NCI-H460 (cell line): ENCODE measurements around the genes REST, EPHA5, UBA6, TMPRSS11D and TMPRSS11F.

DNA sequence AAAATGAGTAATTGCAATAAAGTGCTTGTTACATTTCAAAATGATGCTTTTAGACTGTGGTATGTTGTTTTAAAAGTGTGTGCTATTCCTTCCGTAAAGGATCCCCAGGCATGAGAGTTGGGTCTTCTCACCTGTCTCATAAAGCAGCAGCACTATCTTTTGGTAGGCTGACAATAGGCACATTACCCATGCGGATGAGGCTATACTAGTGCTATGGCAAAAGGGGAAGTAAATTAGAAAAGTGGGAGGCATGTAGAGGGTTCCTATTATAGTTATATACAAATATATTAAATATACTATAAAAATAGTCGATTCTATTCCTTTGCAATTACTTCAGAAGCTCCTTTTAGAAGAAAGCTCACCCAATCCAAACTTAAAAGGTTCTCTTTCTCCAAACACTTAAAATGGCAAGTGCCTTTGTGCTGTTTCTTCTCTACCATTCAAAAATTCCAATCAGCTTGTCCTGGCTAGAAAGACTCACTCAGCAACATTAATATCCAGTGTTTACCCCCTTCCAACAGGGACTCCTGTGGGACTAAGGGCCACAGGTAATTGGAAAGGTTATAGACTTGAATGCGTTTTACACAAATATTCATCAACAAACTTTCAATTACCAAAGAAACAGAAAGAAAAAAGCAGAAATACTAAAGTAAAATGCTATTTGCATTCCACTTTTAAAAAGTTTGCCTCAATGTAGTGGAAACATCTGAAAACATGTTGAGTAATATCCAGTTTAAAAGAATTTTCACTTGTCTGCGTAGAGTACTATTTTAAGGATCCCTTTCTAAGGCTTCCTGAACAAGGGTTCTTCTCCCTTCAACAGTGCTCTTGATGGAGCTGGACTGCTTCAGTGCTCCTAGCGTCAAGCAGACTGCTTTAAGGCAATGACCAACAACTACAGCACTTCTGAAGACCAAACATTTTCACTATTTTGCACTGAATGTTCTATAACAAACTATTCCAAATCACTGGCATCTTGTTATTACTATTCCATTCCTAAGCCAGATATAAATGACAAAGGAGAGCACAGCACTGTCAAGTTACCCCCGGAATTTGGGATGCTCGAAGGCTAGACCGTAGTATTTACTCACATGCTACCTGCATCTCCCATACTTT lies 35.7 kb downstream of the TMEM165 start:
RAMPAGE:
- cytosol, long total RNA = no peak
- long total RNA = no peak
- nucleus, long total RNA = no peak

RAMPAGE:
- cytosol, long total RNA = no peak
- long total RNA = no peak
- nucleus, long total RNA = no peak
These were observed 57.8 kb downstream of the TMEM165 start for GRCh38 chr4:55453371-55454107.

DNA sequence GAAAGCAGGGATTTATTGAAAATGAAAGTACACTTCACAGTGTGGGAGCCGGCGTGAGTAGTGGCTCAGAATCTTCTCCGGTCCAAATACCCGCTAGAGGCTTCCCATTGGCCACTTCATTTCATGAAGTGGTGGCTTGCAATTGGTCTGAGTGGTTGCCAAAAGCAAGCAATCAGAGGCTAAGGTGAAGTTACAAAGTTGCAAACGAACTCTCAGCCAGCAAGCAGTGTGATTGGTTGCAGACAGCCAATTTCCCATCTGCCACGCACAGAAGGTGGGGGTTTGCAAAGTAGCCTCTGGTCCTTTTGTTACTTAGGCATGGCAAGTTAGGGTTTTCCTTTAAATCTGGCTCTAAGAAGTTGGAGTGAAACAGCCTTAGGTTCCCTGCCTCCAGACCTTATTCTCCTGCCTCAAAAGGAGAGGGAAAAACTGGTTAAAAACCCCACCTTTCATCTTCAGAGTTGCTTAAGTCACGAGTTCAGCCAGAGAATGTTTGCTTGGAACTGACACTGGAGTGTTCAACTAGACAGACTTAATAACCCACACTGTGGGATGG lies 6.8 kb upstream of the CLOCK start:
RAMPAGE:
- cytosol, long total RNA = no peak
- long total RNA = no peak
- nucleus, long total RNA = no peak

GRCh38 chr4:55619491-55619697 lies 16.7 kb downstream of the NMU start:
RAMPAGE:
- cytosol, long total RNA = no peak
- long total RNA = no peak
- nucleus, long total RNA = no peak

DNA sequence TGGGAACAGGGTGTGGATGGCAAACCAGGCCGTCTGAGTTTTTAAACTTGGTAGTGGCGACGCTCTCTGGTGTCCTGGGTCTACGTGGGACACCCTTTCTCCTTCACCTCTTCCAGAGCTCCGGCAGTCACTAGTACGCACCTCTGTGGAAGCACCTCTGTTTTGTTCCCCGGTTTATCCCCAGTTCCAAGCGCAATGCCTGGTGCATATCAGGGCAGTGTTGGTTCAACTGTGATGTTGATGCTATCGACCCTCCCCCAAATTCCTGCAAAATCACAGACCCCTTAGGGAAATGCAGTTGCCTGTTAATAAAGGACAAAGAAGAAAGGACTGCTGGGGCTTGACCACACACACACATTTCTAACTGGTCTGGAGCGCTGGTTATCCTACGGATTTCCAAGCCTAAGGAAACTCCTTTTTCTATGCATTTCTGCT lies 480 bp upstream of the NMU start:
RAMPAGE:
- cytosol, long total RNA = no peak
- long total RNA = no peak
- nucleus, long total RNA = no peak

DNA sequence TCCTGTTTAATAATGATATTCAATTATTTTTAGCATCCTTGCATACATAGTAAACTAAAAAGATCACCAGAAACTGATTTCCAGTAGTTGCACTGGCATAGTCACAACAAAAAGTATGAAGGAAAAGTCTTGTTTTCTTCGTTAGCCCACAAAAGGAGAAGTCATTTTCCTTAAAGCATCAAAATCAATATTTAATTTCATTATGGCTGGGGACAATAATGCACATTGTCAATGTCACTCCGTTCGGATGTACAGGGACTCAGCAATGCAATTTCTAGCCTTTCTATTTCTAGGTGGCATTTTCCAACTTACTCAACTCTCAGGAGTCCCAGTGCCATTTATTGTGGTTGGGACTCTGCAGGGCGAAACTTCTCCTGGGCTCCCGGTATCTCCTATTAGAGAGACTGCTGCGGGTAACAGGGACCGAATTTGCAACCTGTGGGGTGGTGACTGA lies 562 bp upstream of the CRACD start:
RAMPAGE:
- cytosol, long total RNA = no peak
- long total RNA = no peak
- nucleus, long total RNA = no peak

DNA sequence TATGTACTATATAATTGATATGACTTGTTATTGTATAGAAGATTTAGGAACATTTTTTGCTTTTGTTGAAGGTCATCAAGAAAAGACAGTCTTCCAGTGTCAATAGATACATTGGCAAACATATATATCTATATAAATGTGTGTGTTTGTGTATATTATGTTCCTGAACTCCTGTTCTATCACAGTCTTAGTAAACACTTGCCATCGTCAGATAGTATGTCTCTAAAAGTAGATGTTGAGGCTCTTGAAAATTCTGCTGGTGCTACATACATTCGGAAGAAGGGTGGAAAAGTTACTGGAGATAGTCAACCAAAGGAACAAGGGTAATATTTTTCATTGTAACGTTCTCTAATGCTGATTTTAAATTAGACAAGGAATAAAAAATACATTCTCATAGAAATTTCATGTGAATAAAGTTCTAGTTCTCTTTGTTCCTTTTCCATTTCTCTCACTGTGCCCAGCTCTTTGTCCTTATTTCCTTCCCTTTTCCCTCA lies 14.3 kb upstream of the ARL9 start:
RAMPAGE:
- cytosol, long total RNA = no peak
- long total RNA = no peak
- nucleus, long total RNA = no peak

RAMPAGE:
- cytosol, long total RNA = no peak
- long total RNA = no peak
- nucleus, long total RNA = no peak
These were observed at the start of gene REST for GRCh38 chr4:56907235-56908396. Gene REST (plus strand): TSS chr4:56907900.

DNA sequence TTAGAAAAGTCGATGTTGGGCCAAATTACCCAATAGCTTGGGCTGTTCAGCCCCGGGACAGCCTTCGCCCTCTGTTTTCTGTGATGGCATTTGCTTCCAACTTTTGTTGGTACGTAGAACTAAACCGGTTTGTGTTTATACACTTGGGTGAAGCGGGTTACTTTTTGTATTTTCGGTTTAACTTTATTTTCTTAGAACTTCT lies 1.7 kb downstream of the REST start:
RAMPAGE:
- cytosol, long total RNA = no peak
- long total RNA = no peak
- nucleus, long total RNA = no peak

DNA sequence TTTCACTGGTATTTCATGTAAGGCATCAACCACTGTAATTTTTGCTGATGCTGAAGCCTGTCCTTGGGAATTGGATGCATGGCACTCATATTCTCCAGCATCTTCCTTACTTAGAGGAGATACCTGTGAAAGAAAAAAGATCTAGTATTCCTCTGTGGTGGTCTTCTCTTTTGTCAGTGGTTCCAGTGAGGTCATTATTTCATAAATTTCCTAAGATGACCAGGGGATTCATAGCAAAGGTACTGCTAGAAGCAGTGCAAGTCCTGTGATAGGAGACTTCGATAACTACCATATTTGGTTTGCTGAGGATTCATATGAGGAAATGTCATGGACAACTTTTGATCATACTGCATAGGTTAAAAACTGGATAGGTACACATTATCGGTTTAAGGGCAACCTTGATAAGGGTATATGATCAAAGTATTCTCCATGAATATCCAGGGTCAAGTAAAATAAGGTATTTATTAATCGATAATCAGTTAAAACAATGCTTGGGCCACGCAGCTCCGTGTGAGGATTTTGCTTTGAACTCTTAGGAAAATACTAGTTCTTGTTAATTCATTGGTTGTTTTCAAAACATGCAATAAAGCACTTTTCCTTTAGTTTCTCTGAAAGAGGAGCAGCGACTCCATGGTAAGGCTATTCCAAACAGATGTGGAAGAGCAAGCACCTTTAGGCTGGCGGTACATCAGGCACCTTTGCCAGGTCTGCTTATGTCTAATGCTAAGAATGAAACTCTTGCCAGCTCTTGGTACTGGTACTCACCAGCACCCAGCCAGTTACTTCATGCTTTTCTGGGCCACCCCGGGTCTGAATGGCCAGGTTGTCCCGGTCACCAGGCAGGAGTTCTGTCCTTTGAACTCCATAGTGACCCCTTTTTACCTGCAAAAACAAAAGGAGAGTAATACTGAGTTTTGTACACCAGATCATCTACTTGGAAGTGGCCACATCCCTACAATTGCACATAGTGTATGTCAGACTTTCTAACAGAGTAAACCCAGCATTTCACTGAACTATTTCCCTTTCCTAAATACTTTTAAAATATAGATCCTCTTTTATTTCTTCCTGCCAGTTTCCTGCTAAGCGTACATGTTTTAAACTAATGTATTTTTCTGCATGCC lies 54.1 kb downstream of the POLR2B start:
RAMPAGE:
- cytosol, long total RNA = no peak
- long total RNA = no peak
- nucleus, long total RNA = no peak

RAMPAGE:
- cytosol, long total RNA = no peak
- long total RNA = no peak
- nucleus, long total RNA = no peak
These were observed 15.6 kb downstream of the IGFBP7 start for GRCh38 chr4:57094089-57095416.

RAMPAGE:
- cytosol, long total RNA = no peak
- long total RNA = no peak
- nucleus, long total RNA = no peak
These were observed 714 bp downstream of the IGFBP7 start for GRCh38 chr4:57109453-57109888.

DNA sequence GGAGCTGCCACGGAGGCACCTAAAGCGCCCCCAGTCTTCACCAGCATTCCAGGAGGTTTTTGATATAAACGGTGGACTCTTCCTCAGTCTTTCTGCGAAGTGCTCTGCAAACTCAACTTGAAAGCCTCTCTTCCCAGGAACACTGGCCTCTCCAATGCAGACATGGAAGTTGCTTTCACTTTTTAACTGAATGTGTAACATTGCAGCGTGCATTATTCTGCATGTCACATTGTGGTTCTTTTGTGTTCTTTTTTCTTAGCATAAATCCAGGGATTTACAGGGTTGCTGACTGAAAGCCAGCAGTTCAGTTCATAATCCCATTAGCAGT lies 953 bp upstream of the IGFBP7 start:
RAMPAGE:
- cytosol, long total RNA = no peak
- long total RNA = no peak
- nucleus, long total RNA = no peak

DNA sequence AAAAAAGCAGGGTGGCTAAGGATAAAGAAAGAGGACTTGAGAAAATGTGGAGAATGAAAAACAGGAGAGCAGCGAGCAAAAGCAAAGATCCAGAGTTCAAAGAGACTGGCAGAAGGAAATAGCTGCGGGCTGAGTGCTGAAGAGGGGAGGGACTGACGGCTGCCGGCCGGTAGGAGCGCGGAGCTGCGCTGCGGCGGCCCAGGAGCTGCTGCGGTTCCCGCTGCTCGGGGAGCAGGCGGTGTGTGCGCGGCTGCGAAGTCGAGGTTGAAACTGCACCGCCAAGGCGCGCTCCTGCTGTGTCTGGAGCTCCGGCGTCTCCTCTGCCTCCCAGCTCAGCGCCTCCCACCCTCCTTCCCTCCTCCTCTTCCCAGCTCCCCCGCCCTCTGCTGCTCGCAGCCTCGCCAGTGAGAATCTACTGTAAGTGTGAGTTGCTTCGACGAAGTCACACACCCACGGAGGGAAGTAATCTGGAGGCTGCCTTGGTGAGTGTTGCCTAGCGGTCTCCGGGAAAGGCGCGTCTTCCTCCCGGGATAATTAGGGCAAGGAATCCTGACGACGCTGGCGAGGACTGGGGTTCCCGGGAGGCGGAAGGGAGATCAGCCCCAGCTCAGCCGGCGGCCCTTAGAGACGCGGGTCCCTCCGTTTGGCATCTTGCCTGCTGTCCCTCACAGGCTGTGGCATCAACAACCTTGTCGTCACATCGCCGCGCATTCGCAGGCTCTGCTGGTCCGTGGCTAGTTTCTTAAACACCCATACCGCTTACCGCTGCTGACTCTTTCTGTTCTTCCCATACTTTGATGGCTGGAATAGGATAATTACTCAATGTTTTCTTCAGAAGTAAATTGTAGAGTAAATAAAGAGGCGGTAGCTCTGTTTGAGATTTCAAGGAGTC lies at the start of gene EPHA5:
Gene EPHA5, minus strand, starts transcription at position 298 of the 892 bp plus-strand sequence.
RAMPAGE:
- cytosol, long total RNA = start-site peak on the minus strand centred at position 301 of the sequence, 123 bp wide, 395 and 145 reads in 2 replicates; start-site peak on the plus strand centred at position 402 of the sequence, 70 bp wide, 124 and 62 reads in 2 replicates
- long total RNA = start-site peak on the plus strand centred at position 430 of the sequence, 13 bp wide, 26 and 40 reads in 2 replicates
- nucleus, long total RNA = start-site peak on the minus strand centred at position 289 of the sequence, 112 bp wide, 1,490 and 1,022 reads in 2 replicates; start-site peak on the plus strand centred at position 428 of the sequence, 34 bp wide, 74 and 28 reads in 2 replicates

RAMPAGE:
- cytosol, long total RNA = no peak
- long total RNA = no peak
- nucleus, long total RNA = no peak
These were observed 23.0 kb downstream of the STAP1 start for GRCh38 chr4:67581518-67581854.

GRCh38 chr4:67700348-67701486 lies at the start of gene UBA6:
Gene UBA6 (minus strand): TSS chr4:67701155.
RAMPAGE:
- cytosol, long total RNA = start-site peak on the plus strand at chr4:67701326-67701358, 67 and 46 reads in 2 replicates
- long total RNA = start-site peak on the minus strand at chr4:67701123-67701157, 37 and 392 reads in 2 replicates
- nucleus, long total RNA = start-site peak on the minus strand at chr4:67701117-67701135, 74 and 29 reads in 2 replicates; start-site peak on the plus strand at chr4:67701326-67701362, 140 and 31 reads in 2 replicates

GRCh38 chr4:67713461-67714167 lies 12.7 kb upstream of the UBA6 start:
RAMPAGE:
- cytosol, long total RNA = no peak
- long total RNA = no peak
- nucleus, long total RNA = no peak

DNA sequence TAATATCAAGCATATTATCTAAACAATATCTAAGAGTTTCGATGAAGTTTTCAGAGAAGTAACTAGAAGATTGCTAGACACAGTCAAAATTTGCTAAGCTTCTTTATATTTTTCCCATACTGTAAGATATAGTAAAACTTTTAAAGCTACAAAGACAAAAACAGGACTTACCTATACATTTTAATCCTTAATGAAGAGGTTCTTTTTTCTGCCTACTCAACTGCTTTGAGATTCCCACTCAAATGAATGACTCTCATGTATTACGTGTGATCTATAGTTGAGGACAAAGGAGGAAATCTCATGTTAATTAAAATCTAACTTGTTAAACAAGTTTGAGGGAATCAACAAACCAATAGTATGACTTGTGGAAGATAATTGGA lies at the start of gene TMPRSS11D:
Gene TMPRSS11D, minus strand, starts transcription at position 248 of the 380 bp plus-strand sequence.
RAMPAGE:
- cytosol, long total RNA = no peak
- long total RNA = no peak
- nucleus, long total RNA = no peak

GRCh38 chr4:68129545-68130178 lies at the start of gene TMPRSS11F:
Gene TMPRSS11F (minus strand): TSS chr4:68129869.
RAMPAGE:
- cytosol, long total RNA = no peak
- long total RNA = no peak
- nucleus, long total RNA = no peak

DNA sequence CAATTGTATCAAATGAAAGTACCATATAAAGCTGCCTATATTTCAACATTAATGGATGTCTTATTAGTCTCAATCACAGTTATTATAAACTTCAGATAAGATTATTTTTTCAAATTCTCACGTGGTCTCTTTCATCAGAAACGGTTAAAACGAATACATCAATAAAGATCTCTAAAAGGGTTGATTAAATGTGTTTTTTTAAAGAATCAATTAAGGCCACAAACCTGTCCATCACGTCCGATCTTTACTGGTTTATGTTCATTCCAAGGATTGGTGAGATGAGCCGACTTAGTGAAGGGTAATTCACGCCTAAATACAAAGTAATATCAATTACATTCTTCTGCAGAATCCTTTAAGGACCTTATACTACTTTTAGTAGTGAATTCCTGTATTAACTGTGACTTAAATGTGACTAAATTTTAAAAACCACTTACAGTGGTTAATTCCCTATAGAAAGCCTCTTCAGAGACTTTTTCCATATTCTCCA lies 25.9 kb downstream of the YTHDC1 start:
RAMPAGE:
- cytosol, long total RNA = no peak
- long total RNA = no peak
- nucleus, long total RNA = no peak